ENCODE measurements around the gene FBXL2.

- PRO-cap, result no peak
Measured at GRCh38 chr3:32703401-32704150, 18.6 kb downstream of the CNOT10 start.

- PRO-cap, result no peak
Measured at GRCh38 chr3:32989509-32989891, 38.1 kb downstream of the CCR4 start.

GRCh38 chr3:33007956-33008834 lies 56.8 kb downstream of the CCR4 start:
- PRO-cap, result no peak

- PRO-cap, result unidirectional peak, plus-strand start at chr3:33277476
Measured at GRCh38 chr3:33276993-33278240, at the start of gene FBXL2. Gene FBXL2, plus strand, starts transcription at chr3:33277442.

GRCh38 chr3:33385637-33386176 lies 54.5 kb downstream of the UBP1 start:
- PRO-cap, result no peak

DNA sequence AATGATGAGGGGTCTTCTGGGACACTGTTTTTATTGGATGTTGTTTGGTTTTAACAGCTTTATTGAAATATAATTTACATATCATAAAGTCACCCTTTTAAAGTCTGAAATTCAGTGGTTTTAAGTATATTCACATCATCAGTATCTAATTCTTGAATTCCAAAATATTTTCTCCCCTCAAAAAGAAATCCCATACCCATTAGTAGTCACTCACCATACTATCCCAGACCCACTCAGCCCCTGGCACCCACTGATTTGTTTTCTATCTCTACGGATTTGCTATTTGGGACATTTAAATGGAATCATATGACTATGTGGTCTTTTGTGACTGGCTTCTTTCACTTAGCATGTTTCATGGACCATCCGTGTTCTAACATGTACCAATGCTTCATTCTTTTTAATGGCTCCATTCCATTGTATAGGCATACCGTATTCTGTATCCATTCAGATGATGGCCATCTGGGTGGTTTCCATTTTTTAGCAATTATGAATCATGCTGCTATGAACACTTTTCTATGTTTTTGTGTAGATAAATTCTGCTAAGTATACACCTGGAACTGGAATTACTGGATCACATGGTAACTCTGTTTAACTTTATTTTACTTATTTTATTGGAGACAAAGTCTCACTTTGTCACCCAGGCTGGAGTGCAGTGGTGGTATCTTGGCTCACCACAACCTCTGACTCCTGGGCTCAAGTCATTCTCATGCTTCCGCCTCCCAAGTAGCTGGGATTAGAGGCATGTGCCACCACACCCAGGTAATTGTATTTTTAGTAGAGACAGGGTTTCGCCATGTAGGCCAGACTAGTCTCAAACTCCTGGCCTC lies 13.6 kb downstream of the UBP1 start:
- PRO-cap, result no peak

DNA sequence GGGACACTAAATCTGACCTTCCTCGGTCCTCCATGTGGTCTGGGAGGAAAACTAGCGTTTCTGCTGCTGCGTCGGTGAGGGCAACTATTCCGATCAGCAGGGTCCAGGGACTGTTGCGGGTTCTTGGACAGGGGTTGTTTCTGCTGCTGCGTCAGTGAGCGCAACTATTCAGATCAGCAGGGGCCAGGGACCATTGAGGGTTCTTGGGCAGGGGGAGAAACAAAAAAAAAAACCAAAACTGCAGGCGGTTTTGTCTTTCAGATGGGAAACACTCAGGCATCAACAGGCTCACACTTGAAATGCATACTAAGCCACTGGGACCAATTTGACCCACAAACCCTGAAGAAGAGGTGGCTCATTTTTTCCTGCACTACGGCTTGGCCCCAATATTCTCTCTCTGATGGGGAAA lies 7.9 kb upstream of the UBP1 start:
- PRO-cap, result no peak

DNA sequence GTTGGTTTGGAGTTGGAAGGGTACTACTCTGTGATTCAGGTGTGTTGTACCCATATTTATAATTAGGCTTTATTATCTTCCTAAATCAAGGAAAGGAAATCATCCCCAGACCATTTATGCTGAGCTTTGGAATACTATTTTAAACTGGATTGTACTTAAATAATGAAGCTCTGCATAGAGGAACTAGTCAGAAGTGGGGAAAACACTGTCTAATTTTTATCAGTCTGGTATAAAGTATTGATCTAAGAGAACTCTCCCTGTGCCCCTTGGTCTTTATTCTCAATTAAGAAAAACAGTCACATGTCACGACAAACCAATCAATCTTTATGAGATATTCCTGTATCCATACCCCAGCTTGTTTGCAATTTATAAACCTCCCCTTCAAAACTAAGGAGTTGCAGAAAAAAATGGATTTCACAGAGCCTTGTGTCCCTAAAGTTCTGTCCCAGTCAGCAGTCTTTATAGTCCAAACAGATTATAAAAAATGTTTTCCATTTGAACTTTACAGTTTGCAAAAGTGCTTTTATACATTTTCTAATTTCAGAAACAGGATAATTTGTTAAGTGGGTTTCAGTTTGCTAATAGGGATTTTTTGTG lies 70.3 kb downstream of the PDCD6IP start:
- PRO-cap, result no peak

- PRO-cap, result no peak
Measured at GRCh38 chr3:36136411-36136869, 243.9 kb upstream of the STAC start.

GRCh38 chr3:36494784-36495367 lies 114.6 kb downstream of the STAC start:
- PRO-cap, result unidirectional peak, minus-strand start at chr3:36494857

- PRO-cap, result no peak
Measured at GRCh38 chr3:36787172-36787657, 22.9 kb upstream of the DCLK3 start.

GRCh38 chr3:36856280-36856758 lies 88.5 kb downstream of the TRANK1 start:
- PRO-cap, result no peak

DNA sequence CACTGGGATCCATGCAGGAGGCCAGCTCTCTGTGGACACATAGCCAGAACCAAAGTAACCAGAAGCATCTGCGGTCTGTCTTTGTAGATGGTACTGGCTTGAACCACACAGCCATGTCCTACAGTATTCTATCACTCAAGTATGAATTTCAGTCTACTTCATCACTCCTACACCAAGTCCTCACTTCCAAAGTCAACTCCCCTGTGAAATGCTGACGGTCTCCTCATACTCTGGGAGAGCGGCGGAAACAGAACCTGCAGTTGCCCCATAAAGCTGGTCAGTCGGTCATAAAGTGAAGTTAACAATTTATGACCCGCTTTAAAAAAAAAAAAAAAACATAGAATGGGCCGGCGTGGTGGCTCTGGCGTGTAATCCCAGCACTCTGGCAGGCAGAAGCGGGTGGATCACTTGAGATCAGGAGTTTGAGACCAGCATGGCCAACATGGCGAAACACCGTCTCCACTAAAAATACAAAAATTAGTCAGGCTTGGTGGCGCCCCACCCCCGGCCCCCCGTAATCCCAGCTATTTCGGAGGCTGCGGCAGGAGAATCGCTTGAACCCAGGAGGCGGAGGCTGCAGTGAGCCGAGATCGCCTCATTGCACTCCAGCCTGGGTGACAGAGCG lies 2.2 kb downstream of the TRANK1 start:
- PRO-cap, result no peak

GRCh38 chr3:37060784-37061170 lies 67.5 kb downstream of the MLH1 start:
- PRO-cap, result no peak

DNA sequence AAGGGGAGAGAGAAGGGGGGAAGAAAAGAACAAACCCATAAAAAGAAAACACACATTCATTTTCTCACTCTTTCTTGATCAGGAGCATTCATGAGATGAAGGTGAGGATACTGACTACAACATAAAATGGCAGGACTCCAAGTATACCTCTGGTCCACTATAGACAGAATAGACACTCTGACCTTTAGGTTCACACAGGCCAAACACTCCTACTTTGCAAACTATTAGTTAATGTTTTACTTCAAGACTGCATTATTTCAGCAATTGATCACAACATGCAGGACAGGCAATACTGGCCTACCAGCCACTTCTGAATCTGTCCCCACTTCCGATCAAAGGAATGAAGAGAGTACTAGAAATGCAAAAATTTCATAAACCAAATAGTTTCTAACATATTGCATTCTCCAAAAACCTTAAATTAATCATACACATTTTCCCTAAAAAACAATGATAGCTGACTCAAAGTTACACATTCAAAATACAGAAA lies 47.0 kb downstream of the LRRFIP2 start:
- PRO-cap, result no peak

DNA sequence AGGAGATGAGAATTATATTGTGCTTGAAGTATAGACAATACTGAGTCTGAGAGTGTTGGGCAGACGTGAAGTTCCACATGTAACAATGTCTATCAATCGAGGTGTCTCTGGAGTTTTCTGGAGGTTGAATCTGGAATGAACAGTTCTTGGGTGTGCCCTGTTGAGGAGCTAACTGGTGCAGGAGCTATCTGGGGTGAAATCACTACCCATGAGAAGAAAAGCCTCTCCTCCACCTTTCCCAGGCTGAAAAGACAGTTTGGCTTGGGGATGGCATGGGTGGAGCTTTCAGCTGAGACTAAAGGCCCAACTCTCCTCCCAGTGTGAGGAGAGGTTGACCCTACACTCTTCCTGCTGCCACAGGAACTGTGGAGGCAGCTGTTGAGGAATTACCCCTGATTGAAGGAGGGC lies 14.4 kb upstream of the GOLGA4 start:
- PRO-cap, result no peak

DNA sequence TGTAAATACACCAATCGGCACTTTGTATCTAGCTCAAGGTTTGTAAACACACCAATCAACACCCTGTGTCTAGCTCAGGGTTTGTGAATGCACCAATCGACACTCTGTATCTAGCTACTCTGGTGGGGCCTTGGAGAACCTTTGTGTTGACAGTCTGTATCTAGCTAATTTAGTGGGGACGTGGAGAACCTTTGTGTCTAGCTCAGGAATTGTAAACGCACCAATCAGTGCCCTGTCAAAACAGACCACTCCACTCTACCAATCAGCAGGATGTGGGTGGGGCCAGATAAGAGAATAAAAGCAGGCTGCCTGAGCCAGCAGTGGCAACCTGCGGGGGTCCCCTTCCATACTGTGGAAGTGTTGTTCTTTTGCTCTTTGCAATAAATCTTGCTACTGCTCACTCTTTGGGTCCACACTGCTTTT lies 9.5 kb upstream of the GOLGA4 start:
- PRO-cap, result no peak

- PRO-cap, result no peak
Measured at GRCh38 chr3:37417247-37417609, 34.7 kb upstream of the ITGA9 start.

GRCh38 chr3:37545586-37546014 lies 93.7 kb downstream of the ITGA9 start:
- PRO-cap, result unidirectional peak, minus-strand start at chr3:37545642

DNA sequence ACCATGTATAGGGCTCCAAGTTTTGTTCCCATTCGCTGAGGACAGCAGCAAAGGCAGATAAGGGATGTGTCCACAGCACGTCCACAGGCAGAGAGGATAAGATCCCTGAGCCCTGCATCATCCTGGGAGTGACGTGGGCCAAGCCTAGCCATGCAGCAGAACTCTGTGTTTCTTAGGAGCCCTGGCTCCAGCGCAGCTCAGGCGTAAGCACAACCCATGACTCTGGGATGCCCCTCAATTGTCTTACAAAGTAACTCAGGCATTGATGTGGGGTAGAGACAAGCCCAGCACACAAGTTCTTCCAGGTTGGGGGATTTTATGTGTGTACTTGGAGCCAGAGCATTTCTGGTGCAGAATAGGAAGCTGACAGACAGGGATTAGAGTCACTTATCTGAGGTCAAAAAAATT lies 194.3 kb upstream of the CTDSPL start:
- PRO-cap, result no peak